Adrenal gland (tissue), 7 donors: Measurements from ENCODE around the gene ESM1.

- PRO-cap, 3 experiments, result peak in 1 of 3 experiments; most common plus-strand start chr5:43063929 (in 1)
- RAMPAGE, long total RNA, 4 experiments, result no peak in any of the 4 experiments
- RRBS, result no CpG with 5 or more reads among the region's 17 CpGs
These were observed 23.8 kb upstream of the ANXA2R start for GRCh38 chr5:43063779-43064378.

GRCh38 chr5:43105287-43106069 is 15.2 kb upstream of the ZNF131 start:
- PRO-cap, 3 experiments, result peak in 2 of 3 experiments; most common plus-strand start chr5:43105567 (in 2); most common minus-strand start chr5:43105739 (in 1)
- RAMPAGE, long total RNA, 4 experiments, result no peak in any of the 4 experiments
- RRBS, result no CpG with 5 or more reads among the region's 20 CpGs

- PRO-cap, 3 experiments, result no peak in any of the 3 experiments
- RAMPAGE, long total RNA, 4 experiments, result no peak in any of the 4 experiments
- RRBS, result no CpG with 5 or more reads among the region's 3 CpGs
These were observed 10.0 kb upstream of the CCL28 start for GRCh38 chr5:43422197-43422678.

GRCh38 chr5:43476138-43476872 is 7.4 kb downstream of the TMEM267 start:
- PRO-cap, 3 experiments, result no peak in any of the 3 experiments
- RAMPAGE, long total RNA, 4 experiments, result no peak in any of the 4 experiments
- RRBS, result no CpG with 5 or more reads among the region's 6 CpGs

- PRO-cap, 3 experiments, result no peak in any of the 3 experiments
- RAMPAGE, long total RNA, 4 experiments, result no peak in any of the 4 experiments
- RRBS, result no CpG with 5 or more reads among the region's 5 CpGs
These were observed 9.8 kb downstream of the NNT start for GRCh38 chr5:43612715-43613273.

DNA sequence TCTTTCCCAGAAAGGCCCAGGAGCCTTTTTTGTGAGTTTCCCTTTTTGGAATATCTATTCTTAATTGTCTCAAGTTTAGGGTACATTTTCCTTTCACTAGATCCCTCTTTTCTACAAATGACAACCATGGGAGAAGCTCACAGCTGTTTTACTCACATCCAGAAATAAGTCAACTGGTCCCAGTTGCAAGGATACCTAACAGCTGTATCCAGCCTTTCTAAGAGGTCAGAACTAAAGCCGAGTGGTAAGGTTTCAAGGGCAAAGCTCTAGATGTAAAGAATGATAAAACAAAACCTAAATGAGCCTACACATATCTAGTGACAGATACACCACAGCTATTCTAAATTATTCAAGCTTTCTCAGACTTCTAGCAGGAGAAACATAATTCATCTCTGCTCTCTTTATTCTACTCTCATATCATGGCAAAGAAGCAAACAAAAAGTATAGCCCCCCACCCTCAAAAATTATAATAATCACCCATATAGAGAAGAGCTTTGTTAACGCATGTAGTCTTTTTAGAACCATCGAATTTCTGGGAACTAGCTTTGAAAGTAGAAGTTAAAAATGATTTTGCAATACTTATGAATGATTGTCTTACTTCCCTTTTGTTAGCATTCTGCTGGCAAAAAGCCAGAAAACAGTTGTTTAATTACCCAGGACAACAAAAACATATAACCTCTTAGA is 4.3 kb downstream of the FGF10 start:
- PRO-cap, 3 experiments, result no peak in any of the 3 experiments
- RAMPAGE, long total RNA, 4 experiments, result no peak in any of the 4 experiments
- RRBS, result no CpG with 5 or more reads among the region's 3 CpGs

DNA sequence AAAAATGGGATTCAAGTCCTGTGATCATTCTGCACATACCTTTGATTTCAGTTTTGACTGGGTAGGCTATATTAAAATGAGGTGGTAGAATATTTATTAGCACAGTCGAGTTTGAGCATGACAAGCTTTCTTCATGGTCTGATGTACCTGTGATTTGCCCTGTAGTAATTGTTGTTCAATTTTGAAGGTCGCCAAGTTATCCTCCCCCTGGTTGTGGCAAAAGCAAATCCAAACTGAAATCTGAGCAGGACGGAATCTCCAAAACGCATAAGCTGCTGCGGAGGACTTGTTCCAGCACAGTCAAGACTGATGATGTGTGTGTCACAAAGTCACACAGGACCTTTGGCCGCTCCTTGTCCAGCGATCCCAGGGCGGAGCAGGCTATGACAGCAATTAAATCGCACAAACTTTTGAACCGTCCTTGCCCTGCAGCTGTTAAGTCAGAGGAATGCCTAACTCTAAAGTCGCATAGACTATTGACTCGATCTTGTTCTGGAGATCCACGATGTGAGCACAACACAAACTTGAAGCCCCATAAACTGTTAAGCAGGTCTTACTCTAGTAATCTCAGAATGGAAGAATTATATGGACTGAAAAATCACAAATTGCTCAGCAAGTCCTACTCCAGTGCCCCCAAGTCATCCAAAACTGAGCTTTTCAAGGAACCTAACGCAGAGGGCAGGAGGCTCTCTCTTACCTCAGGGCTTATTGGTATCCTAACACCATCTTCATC is 128.4 kb downstream of the PARP8 start:
- PRO-cap, 3 experiments, result no peak in any of the 3 experiments
- RAMPAGE, long total RNA, 4 experiments, result no peak in any of the 4 experiments
- RRBS, result no CpG with 5 or more reads among the region's 14 CpGs

- PRO-cap, 3 experiments, result peak in 1 of 3 experiments; most common minus-strand start chr5:51159352 (in 1)
- RAMPAGE, long total RNA, 4 experiments, result no peak in any of the 4 experiments
- RRBS, result no CpG with 5 or more reads among the region's 6 CpGs
These were observed 224.1 kb upstream of the ISL1 start for GRCh38 chr5:51159085-51159628.

DNA sequence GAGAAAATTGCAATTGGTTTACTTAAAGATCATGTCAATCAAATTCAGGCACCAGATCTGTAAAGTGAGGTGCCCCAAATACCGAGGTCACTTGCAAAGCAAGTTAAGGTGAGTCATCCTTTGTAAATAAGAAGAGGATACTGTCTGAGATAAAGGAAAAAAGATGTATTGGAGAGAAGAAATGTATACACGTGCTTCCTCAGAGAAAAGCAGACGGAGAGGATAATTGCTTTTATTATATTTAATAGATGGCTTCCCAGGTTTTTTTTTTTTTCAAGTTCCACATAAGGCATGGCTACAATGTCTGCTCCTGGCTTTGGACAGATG is 363.2 kb upstream of the ITGA1 start:
- PRO-cap, 3 experiments, result no peak in any of the 3 experiments
- RAMPAGE, long total RNA, 4 experiments, result no peak in any of the 4 experiments
- RRBS, result no CpG with 5 or more reads among the region's 3 CpGs

- PRO-cap, 3 experiments, result no peak in any of the 3 experiments
- RAMPAGE, long total RNA, 4 experiments, result no peak in any of the 4 experiments
- RRBS, result no CpG with 5 or more reads among the region's 15 CpGs
These were observed 118.9 kb upstream of the ITGA1 start for GRCh38 chr5:52668735-52669319.

- PRO-cap, 3 experiments, result no peak in any of the 3 experiments
- RAMPAGE, long total RNA, 4 experiments, result no peak in any of the 4 experiments
- RRBS, result no CpG with 5 or more reads among the region's 6 CpGs
These were observed 100.7 kb upstream of the ITGA2 start for GRCh38 chr5:52888361-52888921.

DNA sequence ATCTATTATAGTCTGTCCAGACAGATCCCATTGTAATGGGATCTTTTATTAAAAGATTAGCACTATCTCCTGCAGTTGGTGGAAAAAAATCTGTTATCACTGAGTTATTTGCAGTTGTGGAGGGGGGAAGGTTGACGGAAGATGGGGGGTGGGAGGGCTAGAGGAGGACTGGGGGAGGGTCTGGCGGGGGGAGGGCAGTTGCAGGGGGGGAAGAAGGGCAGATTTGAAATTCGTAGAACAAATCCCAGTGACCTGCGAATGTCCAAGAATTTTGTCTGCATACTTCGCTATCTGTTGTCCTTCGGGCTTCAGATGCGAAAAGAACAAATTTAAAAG is 1.4 kb upstream of the FST start:
- PRO-cap, 3 experiments, result no peak in any of the 3 experiments
- RAMPAGE, long total RNA, 4 experiments, result no peak in any of the 4 experiments
- RRBS, result no CpG with 5 or more reads among the region's 7 CpGs

DNA sequence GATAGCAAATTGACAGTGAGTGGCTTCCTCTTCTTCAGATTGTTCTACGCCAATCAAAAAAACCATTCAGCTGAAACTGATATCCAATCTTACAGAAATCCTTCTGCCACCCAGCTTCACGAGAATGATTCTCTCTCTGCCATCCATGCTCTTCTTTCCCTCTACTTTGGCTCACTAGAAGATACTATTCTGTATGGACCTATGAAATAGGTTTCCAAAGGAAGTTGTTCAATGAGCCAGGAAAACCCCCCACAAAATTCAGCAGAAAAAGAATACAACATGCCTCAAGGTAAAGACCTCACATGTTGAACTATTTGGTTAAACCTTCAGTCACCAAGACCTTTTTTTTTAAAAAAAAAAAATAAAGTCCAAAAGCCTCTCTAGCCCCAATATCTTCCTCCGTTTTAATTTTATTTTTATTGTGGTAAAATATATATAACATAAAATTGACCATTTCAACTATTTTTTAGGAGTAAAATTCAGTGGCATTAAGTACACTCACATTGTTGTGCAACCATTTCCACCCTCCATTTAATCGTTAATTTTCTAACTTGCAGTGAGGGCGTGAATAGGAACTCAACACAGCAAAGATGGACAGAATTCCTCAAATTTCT is 366.3 kb downstream of the NDUFS4 start:
- PRO-cap, 3 experiments, result no peak in any of the 3 experiments
- RAMPAGE, long total RNA, 4 experiments, result no peak in any of the 4 experiments
- RRBS, result no CpG with 5 or more reads among the region's 5 CpGs

DNA sequence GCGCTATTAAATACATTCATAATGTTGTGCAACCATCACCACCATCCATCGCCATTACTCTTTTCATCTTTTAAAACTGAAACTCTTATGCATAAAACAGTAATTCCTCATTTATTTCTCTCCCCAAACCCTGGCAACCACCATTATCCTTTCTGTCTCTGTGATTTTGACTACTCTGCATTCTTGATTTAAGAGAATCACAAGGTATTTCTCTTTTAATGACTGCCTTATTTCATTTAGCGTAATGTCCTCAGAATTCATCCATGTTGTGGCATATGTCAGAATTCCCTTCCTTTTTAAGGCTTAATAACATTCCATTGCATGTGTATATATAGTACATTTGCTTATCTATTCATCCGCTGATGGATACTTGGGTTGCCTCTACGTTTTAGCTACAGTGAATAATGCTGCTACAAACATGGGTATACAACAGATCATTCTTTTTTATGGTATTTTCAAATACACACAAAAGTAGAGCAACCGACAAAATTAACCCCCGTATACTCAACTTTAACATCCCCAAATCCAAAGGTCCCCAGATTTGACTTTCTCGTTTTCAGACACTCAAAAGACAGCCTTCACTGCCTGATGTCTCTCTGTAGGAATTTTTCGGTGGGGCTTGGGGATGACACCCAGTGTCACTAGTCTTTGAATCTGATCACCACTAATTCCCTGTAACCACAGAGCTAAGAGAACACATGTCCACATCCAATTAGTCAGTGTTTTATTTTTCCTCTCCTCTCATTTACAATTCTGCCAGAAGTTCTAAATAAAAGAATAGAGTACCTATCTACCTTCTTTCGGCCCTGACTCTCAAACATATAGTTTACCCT is 324.8 kb downstream of the ARL15 start:
- PRO-cap, 3 experiments, result no peak in any of the 3 experiments
- RAMPAGE, long total RNA, 4 experiments, result no peak in any of the 4 experiments
- RRBS, result no CpG with 5 or more reads among the region's 10 CpGs

- PRO-cap, 3 experiments, result no peak in any of the 3 experiments
- RAMPAGE, long total RNA, 4 experiments, result no peak in any of the 4 experiments
- RRBS, result no CpG with 5 or more reads among the region's 6 CpGs
These were observed 140.3 kb downstream of the ARL15 start for GRCh38 chr5:54169911-54170650.

- PRO-cap, 3 experiments, result no peak in any of the 3 experiments
- RAMPAGE, long total RNA, 4 experiments, result no peak in any of the 4 experiments
- RRBS, result no CpG with 5 or more reads among the region's 16 CpGs
These were observed 42.1 kb downstream of the ARL15 start for GRCh38 chr5:54268084-54268839.

GRCh38 chr5:54651634-54652214 is 134.2 kb downstream of the SNX18 start:
- PRO-cap, 3 experiments, result no peak in any of the 3 experiments
- RAMPAGE, long total RNA, 4 experiments, result no peak in any of the 4 experiments
- RRBS, result no CpG with 5 or more reads among the region's 6 CpGs

- PRO-cap, 3 experiments, result no peak in any of the 3 experiments
- RAMPAGE, long total RNA, 4 experiments, result no peak in any of the 4 experiments
- RRBS, result no CpG with 5 or more reads among the region's 3 CpGs
These were observed 208.7 kb downstream of the ESM1 start for GRCh38 chr5:54776727-54777083.

DNA sequence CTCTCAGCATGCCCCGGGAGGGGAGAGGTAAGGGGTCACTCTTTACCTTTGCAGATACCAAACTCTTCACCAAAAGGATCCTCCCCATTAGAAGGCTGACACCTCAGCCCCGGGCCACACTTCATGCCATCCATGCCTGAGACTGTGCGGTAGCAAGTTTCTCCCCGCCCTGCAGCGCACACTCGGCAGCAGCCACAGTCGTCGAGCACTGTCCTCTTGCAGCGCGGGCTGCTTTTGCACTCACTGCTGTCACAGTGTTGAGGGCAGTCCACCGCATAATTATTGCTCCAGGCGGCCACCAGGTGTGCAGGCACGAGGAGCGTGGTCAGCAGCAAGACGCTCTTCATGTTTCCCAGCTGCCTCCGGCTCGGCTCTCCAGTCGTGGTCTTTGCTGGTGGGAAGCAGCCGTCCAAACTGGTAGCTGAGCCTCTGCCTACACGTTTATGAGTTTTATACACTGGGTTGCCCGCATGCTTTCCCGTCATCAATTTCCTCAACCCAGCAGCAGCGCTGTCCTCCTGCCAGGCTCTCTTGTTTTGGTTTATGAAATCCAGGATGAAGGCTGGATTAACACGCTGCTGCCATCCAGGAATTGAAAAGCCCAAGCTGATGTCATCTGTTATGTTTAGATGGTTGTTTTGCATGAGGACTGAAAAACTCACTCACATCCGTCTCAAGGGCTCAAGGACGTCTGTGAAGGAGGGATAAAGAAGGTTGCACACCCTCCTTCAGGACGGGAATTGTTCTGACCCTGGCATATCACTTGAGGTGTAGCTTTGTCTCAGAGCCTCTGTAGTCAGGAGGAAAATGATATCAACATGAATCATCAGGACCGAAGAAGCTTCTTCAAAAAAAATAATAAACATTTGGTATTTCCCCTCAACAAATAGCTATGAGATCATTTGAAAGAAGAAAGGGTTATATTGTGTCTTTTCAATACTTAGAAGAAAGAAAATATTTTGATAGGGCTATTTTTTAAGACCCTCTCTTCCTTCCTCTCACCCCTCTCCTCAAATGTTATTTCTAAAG is at the start of gene ESM1:
Gene ESM1 (minus strand): TSS at position 423 of the 1,029 bp plus-strand sequence.
- PRO-cap, 3 experiments, result peak in 1 of 3 experiments; most common plus-strand start position 655 of the sequence (in 1); most common minus-strand start position 416 of the sequence (in 1)
- RAMPAGE, long total RNA, 4 experiments, result start-site peak on the minus strand in 3 of 4 experiments, centred at positions 421 to 426 of the sequence, 12 to 18 reads per replicate
- RRBS, result 39% methylated on average over 2 of the region's 28 CpGs

- PRO-cap, 3 experiments, result no peak in any of the 3 experiments
- RAMPAGE, long total RNA, 4 experiments, result no peak in any of the 4 experiments
- RRBS, result no CpG with 5 or more reads among the region's 11 CpGs
These were observed 2.8 kb upstream of the GZMK start for GRCh38 chr5:55021163-55021846.